ENCODE results near the gene DYNC1I2.

DNA sequence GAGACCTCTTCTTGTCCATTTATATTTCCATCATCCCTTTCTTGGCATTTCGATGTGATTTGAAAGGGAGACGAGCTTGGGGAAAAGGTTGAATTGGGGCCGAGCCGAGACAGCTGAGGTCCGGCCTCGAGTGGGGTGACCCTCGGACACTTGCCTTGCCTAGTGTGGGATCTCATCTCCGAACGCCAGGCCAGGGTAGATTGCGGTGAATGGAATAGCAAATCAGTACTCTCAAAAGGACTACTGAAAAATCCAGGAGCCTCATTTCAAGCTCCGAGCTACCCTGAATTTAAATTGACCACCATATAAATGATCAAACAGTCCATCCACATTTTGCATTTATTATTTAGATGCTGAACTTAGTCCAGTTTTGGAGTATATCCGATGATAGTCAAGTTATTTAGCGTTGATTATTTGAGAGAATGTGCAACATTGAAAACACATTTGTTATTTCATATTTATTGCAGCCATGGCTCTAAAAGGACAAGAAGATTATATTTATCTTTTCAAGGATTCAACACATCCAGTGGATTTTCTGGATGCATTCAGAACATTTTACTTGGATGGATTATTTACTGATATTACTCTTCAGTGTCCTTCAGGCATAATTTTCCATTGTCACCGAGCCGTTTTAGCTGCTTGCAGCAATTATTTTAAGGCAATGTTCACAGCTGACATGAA, 1.1 kb downstream of the KLHL23 start:
- PRO-cap, 2 experiments = no peak in any of the 2 experiments

DNA sequence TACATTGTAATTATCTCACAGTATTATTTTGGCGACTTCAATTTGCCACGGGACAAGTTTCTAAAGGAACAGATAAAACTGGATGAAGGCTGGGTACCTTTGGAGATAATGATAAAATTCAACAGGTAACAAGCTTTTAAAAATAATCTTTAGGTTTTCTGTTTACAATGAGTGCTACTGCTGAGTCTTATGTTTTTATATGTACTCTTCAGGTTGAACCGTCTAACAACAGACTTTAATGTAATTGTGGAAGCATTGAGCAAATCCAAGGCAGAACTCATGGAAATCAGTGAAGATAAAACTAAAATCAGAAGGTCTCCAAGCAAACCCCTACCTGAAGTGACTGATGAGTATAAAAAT, 6.8 kb downstream of the SSB start:
- PRO-cap, 2 experiments = no peak in any of the 2 experiments

DNA sequence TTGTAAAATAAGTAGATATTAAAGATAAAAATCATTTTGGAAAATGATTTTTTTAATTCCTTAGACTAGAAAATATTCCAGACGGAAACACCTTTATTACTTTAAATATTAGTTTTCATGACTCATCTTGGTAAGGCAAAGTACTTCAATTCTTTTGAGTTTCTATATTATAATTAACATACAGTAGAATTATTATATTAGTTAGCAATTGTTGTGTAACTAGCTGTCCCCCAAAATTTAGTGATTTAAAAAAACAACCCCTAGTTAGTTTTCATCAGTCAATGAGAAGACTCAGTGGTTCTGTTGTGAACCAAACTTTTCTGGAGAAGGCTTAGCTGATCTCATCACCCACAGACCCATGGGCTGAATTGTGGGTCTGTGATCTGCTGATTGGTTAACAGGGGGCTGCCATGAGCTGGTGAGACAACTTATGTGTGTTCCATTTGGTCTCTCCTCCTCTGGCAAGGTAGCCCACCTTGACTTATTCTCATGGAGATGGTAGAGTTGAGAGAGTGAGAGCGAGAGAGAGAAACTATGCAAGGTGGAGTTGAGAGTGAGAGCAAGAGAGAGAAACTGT, 155.4 kb downstream of the UBR3 start:
- PRO-cap, 2 experiments = no peak in any of the 2 experiments

GRCh38 chr2:170000281-170000918, 173.1 kb downstream of the UBR3 start:
- PRO-cap, 2 experiments = no peak in any of the 2 experiments

- PRO-cap, 2 experiments = no peak in any of the 2 experiments
These were observed 214.3 kb upstream of the SP5 start for GRCh38 chr2:170500822-170501196.

GRCh38 chr2:170770614-170771816, 837 bp downstream of the ERICH2 start:
- PRO-cap, 2 experiments = peak in 1 of 2 experiments; most common plus-strand start chr2:170771068 (in 1); most common minus-strand start chr2:170770766 (in 1)

GRCh38 chr2:171082684-171083092, 78.0 kb downstream of the TLK1 start:
- PRO-cap, 2 experiments = no peak in any of the 2 experiments

- PRO-cap, 2 experiments = no peak in any of the 2 experiments
These were observed 4.7 kb upstream of the CYBRD1 start for GRCh38 chr2:171517633-171517840.

- PRO-cap, 2 experiments = no peak in any of the 2 experiments
These were observed at the start of gene DYNC1I2 for GRCh38 chr2:171687105-171687595. TSS of gene DYNC1I2 (plus strand) at chr2:171687469.

DNA sequence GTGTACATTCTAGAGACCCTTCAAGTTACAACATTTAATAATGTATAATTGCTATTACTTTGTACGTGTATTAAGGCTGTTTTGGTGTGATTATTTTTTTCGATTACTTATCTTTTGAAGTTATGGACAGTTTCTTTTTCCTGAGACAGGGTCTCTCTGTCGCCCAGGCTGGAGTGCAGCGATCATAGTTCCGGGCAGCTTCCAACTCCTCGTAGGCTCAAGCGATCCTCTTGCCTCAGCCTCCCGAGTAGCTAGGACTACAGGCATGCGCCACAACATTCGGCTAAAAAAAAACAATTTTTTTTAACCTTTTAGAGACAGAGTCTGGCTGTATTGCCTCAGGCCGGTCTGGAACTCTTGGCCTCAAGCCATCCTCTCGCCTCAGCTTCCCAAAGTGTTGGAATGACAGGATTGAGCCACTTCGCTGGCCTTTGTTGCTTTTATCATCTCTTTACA, 912 bp downstream of the HAT1 start:
- PRO-cap, 2 experiments = no peak in any of the 2 experiments

DNA sequence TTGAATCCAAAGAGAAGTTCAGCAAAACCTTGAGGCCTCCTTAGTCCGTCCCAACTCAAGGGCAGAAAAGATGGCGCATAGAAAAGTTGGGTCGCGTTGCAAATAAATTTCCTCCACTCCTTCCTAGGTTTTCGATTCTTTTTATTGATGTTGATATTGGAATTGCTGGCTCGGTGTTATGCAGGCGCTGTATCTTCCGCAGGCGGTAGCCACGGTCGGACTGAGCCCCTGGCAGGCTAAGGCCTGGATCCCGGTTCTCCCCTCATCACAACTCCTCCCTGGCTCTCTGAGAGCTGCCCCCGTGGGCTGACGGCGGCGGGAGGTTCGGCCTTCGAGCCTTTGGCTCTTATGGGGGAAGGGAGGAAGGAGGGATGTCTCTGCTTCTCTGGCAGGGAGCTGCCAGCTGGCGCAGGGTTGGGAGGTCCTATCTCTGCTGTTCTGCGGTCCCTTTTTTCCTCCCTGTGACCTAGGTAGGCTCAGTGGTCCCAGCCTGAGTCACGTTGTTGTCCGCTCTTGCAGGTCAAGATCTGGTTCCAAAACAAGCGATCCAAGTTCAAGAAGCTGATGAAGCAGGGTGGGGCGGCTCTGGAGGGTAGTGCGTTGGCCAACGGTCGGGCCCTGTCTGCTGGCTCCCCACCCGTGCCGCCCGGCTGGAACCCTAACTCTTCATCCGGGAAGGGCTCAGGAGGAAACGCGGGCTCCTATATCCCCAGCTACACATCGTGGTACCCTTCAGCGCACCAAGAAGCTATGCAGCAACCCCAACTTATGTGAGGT, 2.4 kb downstream of the DLX1 start:
- PRO-cap, 2 experiments = no peak in any of the 2 experiments

GRCh38 chr2:172164970-172165216, 62.2 kb upstream of the DLX2 start:
- PRO-cap, 2 experiments = no peak in any of the 2 experiments

DNA sequence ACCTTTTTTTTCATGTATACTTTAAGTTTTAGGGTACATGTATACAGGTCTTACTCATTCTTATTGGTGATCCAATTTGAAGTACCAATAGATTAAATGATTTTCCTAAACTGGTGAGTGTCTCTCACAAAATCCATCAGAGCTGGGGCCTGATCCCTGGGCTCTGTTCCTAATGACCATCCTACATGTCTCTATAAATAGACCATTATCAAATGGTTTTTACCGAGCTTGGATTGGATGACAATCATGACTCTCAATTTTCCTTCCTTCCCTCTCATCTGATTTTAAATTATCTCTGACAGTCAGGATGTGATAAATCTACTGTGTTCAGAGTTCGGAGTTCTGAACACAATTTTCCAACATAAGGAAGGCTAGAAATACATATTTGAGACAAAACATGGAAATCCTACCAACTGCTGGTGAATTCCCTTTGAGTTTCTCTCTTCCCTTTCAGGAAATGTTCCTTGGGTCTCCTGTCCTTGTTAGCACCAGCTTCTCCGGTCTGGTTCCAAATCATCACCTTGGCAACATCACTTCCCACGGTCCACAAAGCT, 139.8 kb upstream of the ITGA6 start:
- PRO-cap, 2 experiments = no peak in any of the 2 experiments

- PRO-cap, 2 experiments = no peak in any of the 2 experiments
These were observed 52.8 kb upstream of the ITGA6 start for GRCh38 chr2:172374615-172374912.

DNA sequence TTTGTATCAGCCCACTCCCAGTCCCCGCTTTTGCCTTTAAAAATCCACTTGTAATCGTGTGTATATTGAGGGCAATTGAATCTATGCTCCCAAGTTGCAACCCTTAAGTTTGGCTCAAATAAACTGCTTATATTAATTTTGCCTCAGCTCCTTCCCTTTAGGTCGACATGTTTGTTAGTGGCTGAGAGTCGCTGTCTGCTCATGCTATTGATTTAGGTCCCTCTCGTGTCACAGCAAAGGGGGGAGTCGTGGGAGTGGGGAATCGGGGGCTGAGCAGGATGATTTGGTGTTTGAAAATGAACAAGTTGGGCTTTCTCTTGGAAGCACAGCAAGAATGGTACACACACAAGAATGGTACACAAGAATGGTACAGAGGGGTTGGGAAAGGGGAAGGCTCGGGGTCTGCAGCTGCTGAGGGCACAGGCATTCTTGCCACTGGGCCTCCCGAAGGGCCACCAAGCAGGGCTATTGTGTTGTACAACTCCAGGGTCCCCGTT, 42.8 kb upstream of the ITGA6 start:
- PRO-cap, 2 experiments = no peak in any of the 2 experiments

- PRO-cap, 2 experiments = no peak in any of the 2 experiments
These were observed 35.8 kb downstream of the ITGA6 start for GRCh38 chr2:172463108-172463599.

DNA sequence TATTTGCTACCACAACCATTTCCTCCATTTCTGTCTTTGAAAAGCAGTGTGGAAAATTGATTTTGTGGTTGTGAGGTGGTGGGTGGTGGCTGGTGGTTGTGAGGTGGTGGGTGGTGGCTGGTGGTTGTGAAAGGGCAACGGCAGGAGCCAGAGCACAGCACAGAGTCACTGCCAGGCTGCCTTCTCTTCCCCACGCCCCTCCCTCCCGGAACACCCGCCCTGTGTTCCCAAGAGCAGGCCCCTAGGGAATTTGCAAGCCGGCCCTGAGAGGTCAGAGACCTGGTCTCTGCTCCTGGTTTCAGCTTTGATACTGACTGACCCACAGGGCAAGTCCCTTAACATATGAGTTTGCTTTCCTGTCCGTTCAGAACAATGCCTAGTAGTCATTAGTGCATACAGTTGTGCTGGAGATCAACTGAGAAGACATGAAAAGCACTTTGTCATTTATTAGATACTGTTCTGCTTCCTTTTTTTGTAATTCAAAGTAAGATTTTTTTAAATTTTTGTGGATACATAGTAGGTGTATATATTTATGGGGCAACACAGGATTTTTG, 53.0 kb downstream of the ITGA6 start:
- PRO-cap, 2 experiments = no peak in any of the 2 experiments

DNA sequence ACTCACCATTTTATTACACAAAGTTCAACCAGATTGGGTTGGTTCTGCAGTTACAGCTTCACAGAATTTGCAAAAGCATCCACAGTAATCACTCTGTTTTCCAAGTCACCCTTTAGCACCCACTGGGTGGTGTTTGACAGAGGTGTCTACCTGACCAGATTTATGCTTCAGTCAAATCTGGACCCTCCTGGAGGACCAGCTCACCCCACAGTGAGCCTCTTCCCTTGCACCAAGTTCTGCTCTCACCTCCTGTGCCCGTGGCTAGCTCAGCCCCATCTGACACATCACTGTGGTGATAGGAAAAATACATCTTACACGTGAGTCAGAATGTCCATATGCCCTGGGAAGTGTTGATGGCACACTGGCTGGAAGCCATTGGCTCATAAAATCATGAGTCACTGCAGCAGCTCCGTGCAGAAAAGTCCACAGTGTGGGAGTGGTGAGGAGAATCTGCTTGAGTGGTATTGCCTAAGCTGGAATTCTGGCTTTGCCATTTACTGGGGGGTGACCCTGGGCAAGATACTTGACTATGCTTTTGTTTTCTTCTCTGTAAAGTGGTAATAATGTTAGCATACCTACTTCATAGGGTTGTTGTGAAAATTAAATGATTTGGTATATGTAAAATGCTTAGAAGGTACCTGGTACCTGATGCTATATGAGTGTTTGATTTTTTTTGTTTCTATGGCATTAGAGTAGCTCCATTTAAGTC, 42.6 kb upstream of the RAPGEF4 start:
- PRO-cap, 2 experiments = peak in 2 of 2 experiments; most common plus-strand start position 424 of the sequence (in 1); most common minus-strand start position 278 of the sequence (in 2)

GRCh38 chr2:172726015-172726704, 9.5 kb upstream of the RAPGEF4 start:
- PRO-cap, 2 experiments = no peak in any of the 2 experiments

DNA sequence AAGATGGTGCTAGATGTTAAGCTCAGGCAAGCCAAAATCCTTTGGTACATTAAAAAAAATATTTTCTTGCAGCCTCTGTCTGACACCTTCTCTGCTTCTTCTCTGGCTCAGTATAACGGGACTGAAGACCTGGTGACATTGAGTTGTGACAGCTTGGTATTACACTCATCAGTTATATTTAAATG, 75.7 kb upstream of the MAP3K20 start:
- PRO-cap, 2 experiments = no peak in any of the 2 experiments

Measured in monocyte (primary cell).